GM12892 (cell line): ENCODE measurements around the gene TNFAIP2.

DNA sequence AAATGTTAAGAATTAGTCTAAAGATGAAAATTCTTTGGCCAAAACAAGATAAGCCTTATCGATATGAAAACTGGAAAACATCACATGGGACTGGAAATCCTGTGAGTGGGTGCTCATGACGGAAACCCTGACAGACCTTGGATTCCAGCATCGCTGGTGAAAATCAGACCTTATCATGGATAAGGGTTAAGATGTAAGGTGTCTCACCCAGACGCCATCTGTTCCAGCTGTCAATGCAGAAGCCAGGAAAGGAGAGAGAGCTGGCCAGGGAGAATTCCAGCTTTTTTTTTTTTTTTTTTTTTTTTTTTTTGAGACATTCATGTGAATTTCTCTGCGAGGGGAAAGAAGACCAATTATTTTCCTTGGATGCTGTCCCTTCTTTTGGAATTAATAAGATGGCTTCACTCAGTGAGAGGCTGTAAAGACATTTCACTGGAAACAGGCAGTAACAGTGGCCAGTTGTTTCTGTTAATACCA is 1.8 kb downstream of the TRAF3 start:
- RRBS, result no CpG with 5 or more reads among the region's 5 CpGs

DNA sequence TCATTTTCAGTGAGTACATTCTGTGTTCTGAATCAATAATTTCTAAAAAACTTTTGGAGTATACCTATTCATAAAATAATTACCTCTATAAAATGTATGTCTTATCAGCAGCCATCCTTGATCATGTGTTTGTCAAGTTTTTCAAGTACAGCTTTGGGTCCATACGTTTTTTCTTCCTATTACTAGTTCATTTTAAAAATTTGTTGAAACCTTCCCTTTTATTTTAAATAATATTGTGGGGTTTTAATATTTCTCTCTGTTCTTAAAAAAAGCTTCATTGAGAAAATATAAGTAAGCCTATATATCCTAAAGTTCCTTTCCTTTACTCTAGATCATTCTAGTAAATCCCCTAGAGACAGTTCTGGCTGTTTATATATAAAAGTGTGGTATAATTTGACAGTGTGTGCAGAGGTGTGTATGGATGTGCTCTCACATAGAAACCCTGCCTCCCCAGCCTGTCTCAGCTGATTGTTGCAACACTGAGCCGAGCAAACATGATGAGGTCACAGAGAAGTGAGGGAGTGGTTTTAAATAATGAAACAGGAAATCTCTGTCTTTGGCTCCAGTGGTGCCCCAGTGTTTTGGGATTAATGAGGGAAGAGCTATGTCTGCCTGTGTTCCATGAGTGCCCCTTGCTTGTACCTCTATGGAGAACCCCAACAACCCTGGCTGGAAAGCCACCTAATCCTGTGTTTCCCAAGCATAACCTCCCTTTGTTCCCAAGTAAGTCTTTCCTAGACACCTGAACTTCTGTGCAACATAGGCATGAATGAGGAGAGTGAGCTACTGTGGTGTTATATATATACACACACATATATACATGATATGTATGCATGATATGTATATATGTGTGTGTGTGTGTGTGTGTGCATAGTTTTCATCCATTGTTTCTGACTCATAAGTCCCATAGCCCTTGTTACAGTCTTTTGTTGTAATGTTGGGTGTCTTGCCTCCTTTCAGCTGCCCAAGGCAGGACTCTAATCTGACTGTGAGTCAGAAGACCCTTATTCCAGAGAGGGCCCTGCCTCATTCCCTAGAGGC is 17.8 kb downstream of the TRAF3 start:
- RRBS, result no CpG with 5 or more reads among the region's 2 CpGs

DNA sequence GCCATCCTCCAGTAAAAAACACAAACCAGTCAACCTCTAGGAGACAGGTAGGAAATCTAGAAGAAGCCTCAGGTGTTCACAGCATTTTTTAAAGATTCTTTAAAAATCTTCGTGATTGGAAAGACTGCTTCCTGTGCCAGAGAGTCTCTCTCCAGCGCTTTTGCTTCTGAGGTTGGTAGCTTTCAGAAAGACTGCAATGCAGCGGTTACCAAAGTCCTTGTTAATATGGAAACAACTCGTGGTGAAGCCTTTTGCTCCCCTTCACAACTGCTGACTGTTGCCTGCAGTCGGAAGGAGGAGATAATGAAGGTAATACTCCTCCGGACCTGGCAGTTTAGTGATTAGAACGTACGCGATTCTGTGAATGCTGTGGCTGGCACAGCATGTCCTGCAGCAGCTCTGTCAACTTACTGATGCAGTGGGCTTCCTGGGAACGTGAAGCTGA is 50.9 kb downstream of the TRAF3 start:
- RRBS, result no CpG with 5 or more reads among the region's 10 CpGs

- RRBS, result no CpG with 5 or more reads among the region's 20 CpGs
Measured at GRCh38 chr14:103110553-103111472, 12.4 kb upstream of the TNFAIP2 start.

- RRBS, result no CpG with 5 or more reads among the region's 6 CpGs
Measured at GRCh38 chr14:103112447-103112969, 10.8 kb upstream of the TNFAIP2 start.

DNA sequence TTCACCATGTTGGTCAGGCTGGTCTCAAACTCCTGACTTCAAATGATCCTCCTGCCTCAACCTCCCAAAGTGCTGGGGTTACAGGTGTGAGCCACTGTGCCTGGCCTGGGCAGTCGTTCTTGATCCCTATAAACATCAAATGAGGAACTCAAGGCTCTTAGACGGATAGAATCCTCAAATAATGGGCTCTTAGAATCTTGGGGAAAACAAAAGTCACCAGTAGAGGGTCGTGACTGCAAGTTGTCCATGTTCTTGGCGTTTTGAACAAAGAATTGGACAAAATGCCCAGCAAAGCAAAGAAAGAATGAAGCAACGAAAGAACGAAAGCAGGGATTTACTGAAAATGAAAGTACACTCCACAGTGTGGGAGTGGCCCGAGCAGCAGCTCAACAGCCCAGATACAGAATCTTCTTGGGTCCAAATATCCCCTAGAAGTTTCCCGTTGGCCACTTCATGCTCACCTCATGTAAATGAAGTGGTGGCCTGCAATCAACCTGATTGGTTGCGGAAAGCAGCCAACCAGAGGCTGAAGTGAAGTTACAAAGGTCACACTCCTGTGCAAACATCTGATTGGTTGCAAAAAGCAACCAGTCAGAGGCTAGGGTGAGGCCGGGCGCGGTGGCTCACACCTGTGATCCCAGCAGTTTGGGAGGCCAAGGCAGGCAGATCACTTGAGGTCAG is 8.3 kb upstream of the TNFAIP2 start:
- RRBS, result no CpG with 5 or more reads among the region's 12 CpGs

GRCh38 chr14:103122517-103123648 is at the start of gene TNFAIP2:
TNFAIP2 (plus strand) TSS chr14:103123461.
- RRBS, result 5% methylated on average over 22 of the region's 91 CpGs

DNA sequence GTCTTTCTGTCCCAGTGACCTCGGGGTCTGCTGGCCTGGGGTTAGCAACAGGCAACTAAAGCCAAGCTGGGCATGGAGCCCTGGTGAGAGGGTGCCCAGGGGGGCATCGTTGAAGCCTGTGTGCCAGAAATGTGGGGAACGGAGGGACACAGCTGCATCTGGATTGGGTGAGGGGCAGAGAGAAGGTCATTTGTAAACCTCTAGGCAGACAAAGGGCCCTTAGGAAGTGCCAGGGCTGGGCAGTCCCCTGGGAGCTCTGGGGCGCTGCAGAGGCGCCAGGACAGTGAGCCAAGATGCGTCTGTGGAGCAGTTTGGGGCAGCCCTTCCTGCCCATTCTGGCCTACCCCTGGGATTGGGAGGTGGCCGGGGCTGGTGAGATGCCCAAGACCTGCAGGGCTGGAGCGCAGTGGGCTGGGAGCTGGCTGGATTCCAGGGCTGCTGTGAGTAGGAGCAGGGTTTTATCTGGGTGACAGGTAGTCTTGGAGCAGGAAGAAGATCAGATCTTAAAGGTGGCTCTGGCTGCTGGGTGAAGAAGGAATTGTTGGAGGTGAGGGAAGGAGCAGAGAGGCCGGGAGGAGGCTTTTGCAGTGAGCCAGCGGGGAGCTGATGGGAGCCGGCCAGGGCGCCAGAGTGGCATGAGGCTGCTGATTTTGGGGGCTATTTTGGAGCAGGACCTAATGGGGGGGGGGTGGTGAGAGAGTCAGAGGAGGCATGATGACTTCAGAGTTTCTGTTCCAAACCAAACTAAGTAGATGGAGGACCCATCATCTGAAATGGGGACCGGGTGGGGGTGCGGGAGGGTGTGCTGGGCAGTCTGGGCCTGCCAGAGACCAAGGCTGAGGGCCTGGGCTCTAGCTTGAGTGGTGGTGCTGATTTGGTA is 5.8 kb downstream of the TNFAIP2 start:
- RRBS, result 88% methylated on average over 2 of the region's 14 CpGs

DNA sequence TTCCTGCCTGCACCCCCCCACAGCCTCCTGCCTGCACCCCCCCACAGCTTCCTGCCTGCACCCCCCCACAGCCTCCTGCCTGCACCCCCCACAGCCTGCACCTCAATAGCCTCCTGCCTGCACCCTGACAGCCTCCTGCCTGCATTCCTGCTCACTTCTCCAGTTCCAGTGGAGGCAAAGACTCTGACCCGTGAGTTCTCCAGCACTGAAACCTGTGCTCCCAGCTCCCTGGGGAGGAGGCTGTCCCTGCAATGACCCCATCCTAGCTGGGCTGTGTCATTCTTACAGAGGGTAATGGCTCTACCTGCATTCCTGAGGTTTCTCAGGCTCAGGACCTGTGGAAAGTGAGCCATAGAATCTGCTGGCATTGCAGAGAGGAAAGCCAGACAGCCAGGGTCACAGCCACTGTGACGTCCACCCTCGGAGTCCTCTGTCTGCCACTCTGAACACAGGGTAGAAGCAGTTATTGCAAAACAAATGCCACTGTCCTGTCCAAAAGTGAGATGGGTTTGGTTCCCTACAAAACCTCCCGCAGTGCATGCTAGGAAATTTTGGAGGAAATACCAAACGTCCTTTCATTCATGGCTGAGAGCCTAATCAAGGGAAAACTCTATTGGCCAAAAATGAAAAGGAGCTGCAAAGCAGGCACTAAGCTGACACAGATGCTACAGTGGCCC is 37.7 kb downstream of the TNFAIP2 start:
- RRBS, result no CpG with 5 or more reads among the region's 5 CpGs

- RRBS, result no CpG with 5 or more reads among the region's 6 CpGs
Measured at GRCh38 chr14:103201818-103202280, 78.6 kb downstream of the TNFAIP2 start.

- RRBS, result no CpG with 5 or more reads among the region's 5 CpGs
Measured at GRCh38 chr14:103329694-103330327, 4.2 kb upstream of the EIF5 start.

GRCh38 chr14:103331952-103332504 is 2.0 kb upstream of the EIF5 start:
- RRBS, result no CpG with 5 or more reads among the region's 3 CpGs

DNA sequence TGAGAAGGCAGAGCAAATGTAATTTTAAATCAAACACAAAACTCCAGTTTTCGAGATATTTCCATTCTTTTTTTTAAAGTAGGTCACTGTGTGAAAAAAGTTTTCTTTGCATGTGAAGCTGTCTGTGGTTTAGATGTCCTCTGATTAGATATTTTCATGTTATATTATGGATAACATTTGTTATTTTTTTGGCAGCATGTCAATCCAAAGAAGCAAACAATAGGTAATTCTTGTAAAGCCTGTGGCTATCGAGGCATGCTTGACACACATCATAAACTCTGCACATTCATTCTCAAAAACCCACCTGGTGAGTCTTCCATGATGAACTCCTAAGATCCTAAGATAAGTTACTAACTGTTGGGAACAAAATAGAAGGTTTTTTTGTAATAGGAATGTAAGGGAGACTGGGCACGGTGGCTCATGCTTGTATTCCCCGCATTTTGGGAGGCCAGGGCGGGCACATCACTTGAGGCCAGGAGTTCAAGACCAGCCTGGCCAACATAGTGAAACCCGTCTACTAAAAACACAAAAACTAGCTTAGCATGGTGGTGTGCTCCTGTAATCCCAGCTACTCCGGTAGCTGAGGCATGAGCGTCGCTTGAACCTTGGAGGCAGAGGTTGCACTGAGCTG is 3.0 kb downstream of the EIF5 start:
- RRBS, result no CpG with 5 or more reads among the region's 9 CpGs

DNA sequence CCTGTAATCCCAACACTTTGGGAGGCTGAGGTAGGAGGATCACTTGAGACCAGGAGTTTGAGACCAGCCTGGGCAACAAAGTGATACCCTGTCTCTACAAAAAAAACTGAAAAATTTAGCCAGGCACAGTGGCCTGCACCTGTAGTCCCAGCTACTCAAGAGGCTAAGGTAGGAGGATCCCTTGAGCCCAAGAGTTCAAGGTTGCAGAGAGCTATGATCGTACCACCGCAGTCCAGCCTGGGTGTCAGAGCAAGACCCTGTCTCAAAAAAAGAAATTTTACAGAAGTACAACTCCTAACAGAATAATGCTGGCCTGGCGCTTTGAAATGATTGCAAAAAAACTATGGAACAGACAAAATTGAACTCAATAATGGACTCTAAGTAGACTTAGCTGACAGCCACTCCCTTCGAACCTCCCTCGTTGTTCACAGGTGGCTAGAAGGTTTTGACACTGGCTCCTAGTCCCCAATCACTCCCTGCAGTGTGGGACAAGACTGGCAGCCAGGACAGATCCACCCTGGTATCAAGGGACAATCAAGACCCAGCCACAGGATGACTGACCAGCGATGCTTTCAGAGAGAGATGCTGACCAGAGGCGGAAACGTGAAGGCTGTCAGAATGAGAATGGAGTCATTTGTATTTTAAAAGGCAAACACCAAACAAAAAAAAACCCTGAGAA is 12.8 kb downstream of the EIF5 start:
- RRBS, result no CpG with 5 or more reads among the region's 8 CpGs

- RRBS, result no CpG with 5 or more reads among the region's 4 CpGs
Measured at GRCh38 chr14:103401268-103401903, 16.2 kb downstream of the MARK3 start.

GRCh38 chr14:103465341-103466671 is 56.8 kb downstream of the CKB start:
- RRBS, result no CpG with 5 or more reads among the region's 16 CpGs

- RRBS, result no CpG with 5 or more reads among the region's 8 CpGs
Measured at GRCh38 chr14:103488716-103489996, 33.5 kb downstream of the CKB start.

DNA sequence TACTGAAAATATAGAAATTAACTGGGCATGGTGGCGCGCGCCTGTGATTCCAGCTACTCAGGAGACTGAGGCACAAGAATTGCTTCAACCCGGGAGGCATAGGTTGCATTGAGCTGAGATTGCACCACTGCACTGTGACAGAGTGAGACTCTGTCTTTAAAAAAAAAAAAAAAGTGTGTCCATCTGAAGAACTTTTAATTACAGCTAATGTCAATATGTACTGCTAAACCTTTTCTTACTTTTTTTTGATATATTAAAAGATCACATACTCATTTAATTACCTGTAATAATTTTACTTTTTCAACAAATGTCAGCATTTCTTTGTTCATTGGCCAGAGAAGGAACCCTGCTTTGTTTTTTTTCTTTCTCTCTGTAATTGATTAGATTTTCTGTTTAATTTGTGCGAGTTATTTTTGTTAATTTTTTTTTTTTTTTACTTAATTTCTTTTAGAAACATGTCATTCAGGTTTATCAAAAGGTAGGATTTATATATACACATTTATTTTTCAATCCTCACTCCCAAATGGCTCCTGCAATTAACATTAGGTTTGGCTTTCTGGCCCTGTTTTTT is 24.5 kb downstream of the CKB start:
- RRBS, result no CpG with 5 or more reads among the region's 5 CpGs

DNA sequence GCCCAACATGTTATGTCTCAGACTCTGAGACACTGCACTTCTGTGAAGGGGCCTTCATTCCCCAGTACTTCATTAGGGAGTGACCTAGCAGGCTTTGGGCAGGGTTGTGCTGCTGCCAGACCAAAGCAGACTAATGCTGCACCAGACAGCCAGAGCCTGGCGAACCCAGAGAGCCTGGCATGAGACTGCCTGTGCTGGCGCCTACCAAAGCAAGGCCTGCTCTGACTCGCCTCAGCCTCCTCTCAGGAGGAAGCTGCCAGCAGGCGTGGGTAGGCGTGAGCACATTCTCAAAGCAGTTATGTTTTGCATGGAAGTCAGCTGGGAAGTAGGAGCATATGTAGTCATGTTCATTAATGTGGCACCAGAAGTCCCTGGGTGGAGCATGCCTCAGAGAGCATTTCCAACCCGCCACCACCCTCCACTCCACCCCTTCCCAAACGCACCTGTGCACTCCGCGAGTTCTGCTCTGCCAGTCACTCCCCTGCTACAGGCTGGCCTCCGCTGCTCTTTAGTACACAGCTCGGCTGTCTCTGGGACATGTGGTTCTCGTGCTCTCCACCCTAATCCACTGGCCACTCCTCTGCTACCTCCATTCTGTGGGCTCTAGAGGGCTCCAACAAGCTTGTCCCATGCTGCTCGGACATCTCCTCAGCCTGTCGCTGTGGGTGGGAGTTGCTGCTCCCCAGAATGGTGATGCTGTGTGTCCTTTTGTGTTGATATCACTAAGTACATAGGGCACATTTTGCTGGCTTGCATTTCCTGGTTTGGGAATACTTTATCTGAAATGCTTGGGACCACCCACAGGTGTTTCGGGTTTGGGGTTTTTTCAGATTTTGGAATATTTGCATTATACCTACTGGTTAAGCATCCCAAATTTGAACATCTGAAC is 9.5 kb downstream of the CKB start:
- RRBS, result no CpG with 5 or more reads among the region's 15 CpGs

DNA sequence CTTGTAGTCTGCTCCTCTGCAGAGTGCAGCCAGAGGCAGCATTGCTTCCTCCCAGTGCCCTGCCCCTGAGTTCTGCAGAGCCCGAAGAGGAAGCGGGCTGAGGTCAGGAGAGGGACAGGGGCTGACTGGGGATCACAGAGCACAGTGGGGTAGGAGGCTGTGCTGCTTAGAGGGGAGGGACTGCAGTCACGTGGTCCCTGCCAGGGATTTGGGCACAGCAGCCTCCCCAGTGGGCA is 2.4 kb upstream of the TRMT61A start:
- RRBS, result no CpG with 5 or more reads among the region's 3 CpGs